SK-MEL-5 (cell line): ENCODE measurements around a stretch of chr20.

DNA sequence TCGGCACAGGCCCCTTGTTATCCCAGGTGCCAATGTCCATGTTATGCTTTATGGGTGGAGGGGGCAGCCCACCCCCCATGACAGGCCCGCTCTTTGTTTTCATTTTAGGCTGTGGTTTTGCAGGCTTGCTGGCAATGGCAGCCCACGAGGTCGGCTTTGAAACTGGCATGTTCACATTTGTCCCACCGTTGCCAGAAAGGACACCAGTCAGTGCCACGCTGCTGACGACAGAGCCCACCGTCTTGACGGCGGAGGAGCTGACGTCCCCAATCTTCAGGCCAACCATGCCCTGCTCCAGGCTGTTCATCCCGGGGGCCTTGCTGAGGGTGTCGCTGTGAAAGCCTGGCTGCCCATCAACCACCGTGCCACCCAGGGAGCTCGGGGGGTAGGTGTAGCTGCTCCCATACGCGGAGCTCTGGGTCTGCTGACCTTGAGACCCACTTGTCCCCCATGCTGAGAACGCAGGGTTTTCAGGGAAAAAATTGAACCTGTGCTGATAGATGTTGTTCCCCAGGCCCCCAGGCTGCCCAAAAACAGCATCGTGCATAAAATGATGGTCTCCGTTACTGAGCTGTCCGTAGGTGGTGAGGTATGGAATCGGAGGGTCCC lies 12.7 kb downstream of the YTHDF1 start:
RAMPAGE:
- cytosol, long total RNA: no peak
- long total RNA: no peak
- nucleus, long total RNA: no peak

RAMPAGE:
- cytosol, long total RNA: no peak
- long total RNA: no peak
- nucleus, long total RNA: no peak
Measured at GRCh38 chr20:63230529-63231314, 5.0 kb upstream of the BIRC7 start.

GRCh38 chr20:63276240-63276788 lies 3.7 kb downstream of the ARFGAP1 start:
RAMPAGE:
- cytosol, long total RNA: no peak
- long total RNA: no peak
- nucleus, long total RNA: no peak

DNA sequence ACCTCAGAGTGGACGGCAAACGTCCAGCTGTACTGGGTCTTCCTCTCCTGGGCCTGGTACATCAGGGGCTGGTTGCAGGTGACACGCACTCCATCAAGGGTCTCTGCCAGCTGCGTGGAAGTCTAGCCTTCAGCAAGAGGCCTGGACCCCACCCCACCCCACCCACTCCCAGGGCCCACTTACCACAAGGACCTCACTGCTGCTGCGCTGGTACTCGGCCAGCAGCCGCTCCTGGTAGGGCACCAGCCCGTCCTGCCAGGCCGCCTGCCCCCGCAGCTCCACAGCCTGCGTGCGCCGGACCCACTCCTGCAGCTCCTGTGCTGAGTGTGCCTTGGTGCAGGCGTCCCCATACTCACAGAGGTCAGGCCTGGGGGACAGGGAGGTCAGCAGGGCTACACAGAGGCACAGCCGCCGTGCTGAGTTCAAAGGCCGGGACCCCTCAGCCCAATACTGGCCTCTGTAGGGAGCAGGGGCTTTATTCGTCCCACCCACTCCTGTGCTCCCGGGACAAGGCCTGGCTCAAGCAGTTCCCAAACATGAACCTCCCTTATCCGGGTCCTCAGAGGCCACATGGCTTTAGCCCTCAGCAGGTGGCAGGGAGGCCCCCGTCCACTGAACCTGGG lies 3.4 kb downstream of the HELZ2 start:
RAMPAGE:
- cytosol, long total RNA: no peak
- long total RNA: no peak
- nucleus, long total RNA: no peak

GRCh38 chr20:63572804-63573174 lies 1.2 kb downstream of the HELZ2 start:
RAMPAGE:
- cytosol, long total RNA: no peak
- long total RNA: no peak
- nucleus, long total RNA: no peak

RAMPAGE:
- cytosol, long total RNA: no peak
- long total RNA: no peak
- nucleus, long total RNA: no peak
Measured at GRCh38 chr20:63599086-63600188, 25.4 kb upstream of the HELZ2 start.

DNA sequence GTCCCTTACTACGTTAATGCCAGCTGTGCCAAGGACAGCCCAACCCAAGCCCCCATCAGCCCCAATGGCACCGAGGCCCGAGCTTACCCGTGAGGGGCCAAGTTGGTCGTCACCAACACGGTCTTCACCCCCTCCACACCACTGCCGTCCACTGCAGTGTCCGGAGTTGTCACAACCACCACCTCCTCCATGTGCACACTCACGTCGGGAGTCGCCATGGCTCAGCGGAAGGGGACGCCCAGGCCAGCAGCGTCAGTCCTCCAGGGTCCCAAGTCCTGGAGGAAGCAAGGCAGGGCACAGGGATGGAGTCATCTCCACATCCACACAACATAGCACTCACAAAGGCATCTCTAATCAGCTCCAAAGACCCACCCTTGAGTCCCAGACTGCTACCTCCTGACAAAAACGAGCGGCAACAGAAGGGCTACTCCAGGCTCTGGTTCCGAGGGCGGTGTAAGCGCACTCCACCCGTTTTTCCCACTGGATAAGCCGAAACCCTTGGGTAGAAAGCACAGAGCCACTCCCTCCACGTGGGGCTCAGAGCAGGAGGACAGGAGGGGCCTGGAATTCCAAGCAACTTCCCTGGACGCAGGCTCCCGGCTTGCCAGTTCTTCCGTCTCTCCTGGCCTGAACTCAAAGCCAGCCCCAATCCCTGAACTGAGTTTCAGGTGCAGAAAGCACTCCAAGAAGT lies 7.6 kb downstream of the GMEB2 start:
RAMPAGE:
- cytosol, long total RNA: no peak
- long total RNA: no peak
- nucleus, long total RNA: no peak

RAMPAGE:
- cytosol, long total RNA: no peak
- long total RNA: no peak
- nucleus, long total RNA: no peak
Measured at GRCh38 chr20:63642001-63642502, 11.2 kb downstream of the STMN3 start.

RAMPAGE:
- cytosol, long total RNA: no peak
- long total RNA: no peak
- nucleus, long total RNA: no peak
Measured at GRCh38 chr20:63697996-63698760, 1.7 kb downstream of the TNFRSF6B start.

RAMPAGE:
- cytosol, long total RNA: no peak
- long total RNA: no peak
- nucleus, long total RNA: no peak
Measured at GRCh38 chr20:63706020-63707194, 1.4 kb downstream of the ARFRP1 start.

DNA sequence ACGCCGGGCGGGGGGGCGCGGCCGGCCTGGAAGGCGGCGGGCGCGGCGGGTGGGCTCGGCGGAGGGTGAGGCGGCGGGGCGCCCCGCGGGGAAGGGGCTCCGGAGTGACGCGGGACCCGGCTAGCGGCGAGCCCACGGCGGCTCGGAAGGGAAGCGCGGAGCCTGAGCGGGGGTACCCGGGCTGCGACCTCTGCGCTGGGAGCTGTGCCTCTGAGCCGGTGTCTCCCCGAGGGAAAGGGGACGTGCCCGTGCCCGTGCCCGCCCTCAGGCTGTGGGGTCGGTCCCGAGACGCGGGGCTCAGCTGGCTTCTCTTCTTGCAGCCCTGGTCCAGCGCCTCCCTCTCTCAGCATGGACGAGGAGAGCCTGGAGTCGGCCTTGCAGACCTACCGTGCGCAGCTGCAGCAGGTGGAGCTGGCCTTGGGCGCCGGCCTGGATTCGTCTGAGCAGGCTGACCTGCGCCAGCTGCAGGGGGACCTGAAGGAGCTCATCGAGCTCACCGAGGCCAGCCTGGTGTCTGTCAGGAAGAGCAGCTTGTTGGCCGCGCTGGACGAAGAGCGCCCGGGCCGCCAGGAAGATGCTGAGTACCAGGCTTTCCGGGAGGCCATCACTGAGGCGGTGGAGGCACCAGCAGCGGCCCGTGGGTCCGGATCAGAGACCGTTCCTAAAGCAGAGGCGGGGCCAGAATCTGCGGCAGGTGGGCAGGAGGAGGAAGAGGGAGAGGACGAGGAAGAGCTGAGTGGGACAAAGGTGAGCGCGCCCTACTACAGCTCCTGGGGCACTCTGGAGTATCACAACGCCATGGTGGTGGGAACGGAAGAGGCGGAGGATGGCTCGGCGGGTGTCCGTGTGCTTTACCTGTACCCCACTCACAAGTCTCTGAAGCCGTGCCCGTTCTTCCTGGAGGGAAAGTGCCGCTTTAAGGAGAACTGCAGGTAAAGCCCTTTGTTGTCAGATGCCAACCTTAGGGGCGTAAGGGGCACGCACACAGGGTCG lies 690 bp downstream of the ZGPAT start:
RAMPAGE:
- cytosol, long total RNA: no peak
- long total RNA: no peak
- nucleus, long total RNA: no peak

RAMPAGE:
- cytosol, long total RNA: no peak
- long total RNA: no peak
- nucleus, long total RNA: no peak
Measured at GRCh38 chr20:63734073-63734930, 2.2 kb upstream of the LIME1 start.

DNA sequence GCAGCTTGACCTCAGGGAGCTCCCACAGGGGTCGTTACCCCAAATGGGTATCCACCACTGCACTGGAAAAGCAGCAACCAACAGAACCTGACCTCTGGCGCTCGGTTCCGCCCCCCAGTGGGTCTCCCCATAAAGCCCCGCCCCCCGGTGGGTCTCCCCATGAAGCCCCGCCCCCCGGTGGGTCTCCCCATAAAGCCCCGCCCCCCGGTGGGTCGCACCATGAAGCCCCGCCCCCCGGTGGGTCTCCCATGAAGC lies 11.9 kb downstream of the SLC2A4RG start:
RAMPAGE:
- cytosol, long total RNA: no peak
- long total RNA: no peak
- nucleus, long total RNA: no peak

GRCh38 chr20:63774308-63774772 lies 34.8 kb downstream of the SLC2A4RG start:
RAMPAGE:
- cytosol, long total RNA: no peak
- long total RNA: no peak
- nucleus, long total RNA: no peak

DNA sequence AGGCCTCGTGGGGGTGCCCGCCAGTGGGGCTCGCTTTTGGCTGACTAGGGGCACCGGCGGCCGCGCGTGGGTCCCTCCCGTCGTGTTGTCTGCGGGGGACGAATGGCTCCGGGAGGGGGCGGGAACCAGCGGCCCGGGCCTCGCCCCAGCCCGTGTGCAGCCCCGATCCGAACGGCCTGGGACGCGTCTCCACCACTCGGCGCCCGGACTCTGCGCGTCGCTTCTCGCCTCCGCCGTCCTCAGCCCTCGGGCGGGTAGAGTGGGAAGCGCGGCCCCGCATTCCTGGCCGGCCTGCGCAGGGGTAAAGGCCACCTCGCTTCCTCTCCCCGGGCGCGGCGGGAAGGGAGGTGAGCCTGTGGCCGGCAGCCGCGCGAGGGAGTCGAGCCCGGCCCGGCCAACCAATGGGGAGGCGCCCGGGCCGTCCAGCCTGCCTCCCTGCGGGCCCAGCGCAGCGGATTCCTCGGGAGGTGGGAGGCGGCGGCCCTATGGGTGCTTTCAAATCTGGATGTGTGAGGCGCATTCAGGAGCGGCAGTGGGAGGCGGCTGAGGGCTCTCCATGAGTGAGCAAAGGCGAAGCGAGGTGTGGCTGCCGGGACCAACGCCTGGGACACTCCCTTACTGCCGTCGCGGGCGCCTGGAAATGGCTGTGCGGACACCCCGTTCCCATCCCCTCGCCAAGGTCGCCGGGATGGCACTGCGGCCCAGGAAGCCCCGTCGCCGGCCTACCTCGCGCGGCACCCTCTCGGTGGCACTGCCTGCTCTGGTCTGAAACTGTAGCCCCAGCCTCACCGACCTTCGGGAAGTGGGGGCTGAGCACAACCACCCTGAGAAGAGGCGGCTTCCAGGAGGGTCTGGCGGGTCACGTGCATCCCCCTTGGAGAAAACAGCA lies 1.2 kb upstream of the ZBTB46 start:
RAMPAGE:
- cytosol, long total RNA: no peak
- long total RNA: no peak
- nucleus, long total RNA: no peak

DNA sequence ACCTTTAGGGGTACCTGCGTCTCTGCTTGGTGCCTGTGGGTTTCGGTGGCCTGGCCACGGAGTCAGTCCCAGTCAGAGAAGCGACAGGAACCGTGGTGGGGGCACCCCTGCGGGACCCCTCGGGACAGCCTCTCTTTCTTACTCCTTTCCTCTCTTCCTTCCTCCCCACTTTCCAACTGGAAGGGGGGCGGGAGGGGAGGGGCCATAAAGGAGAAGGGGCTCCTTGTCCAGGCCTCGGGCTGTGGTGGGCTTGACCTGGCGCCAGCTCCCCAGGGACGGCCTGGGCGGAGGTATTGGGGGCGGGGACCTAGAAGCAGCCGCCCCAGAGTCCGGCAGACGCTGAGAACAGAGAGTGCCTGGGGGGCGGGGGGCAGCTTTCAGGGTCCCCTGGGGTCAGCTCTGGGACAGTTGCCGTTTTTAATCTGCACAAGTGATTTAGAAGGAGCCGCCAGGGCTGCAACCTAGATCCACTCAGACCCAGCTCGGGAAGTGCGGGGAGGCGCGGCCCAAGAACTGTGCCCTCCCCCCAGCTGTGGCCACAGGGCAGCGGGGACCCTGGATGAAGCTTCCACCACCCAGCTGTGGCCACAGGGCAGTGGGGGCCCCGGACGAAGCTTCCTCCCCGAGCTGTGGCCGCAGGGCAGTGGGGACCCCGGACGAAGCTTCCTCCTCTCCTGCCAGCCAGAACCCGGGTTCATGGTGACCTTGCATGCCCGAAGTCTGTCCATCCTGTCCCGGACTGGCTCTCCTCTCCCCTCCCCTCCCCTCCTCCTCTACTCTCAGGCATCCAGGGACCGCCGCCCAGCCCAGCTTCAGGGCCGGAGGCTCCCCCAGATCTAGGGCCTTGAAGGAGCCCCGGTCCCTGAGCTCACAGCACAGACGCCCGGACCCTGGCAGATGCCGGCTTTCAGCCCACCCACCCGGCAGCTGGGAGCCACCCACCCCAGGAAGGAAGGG lies 6.3 kb upstream of the ABHD16B start:
RAMPAGE:
- cytosol, long total RNA: no peak
- long total RNA: no peak
- nucleus, long total RNA: no peak

RAMPAGE:
- cytosol, long total RNA: no peak
- long total RNA: no peak
- nucleus, long total RNA: no peak
Measured at GRCh38 chr20:63938878-63939168, 17.4 kb downstream of the UCKL1 start.

GRCh38 chr20:63950917-63951419 lies 5.2 kb downstream of the UCKL1 start:
RAMPAGE:
- cytosol, long total RNA: no peak
- long total RNA: no peak
- nucleus, long total RNA: no peak

GRCh38 chr20:63978332-63979359 lies 796 bp downstream of the SAMD10 start:
RAMPAGE:
- cytosol, long total RNA: no peak
- long total RNA: no peak
- nucleus, long total RNA: no peak

DNA sequence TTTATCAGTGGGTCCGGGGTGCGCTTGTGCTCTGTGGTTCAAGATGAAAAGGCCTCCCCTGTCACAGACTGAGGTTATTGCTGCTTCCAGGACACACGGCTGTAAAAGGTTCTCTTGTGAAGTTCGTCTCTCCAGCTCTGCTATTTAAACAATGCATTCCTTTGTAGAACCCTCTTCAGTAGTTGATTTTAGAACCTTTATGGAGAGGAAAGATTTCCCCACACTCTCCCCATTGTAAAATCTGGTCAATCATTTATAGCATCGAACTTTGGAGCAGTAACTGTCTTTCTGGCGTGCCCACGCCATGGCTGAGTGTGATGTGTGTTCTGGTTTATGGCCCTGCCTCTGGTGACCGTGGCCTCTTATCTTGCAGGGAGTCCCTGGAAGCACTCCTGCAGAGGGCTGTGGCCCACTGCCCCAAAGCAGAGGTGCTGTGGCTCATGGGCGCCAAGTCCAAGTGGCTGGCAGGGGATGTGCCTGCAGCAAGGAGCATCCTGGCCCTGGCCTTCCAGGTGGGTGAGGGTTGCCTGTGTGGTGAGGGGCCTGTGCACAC lies 11.7 kb upstream of the C20orf204 start:
RAMPAGE:
- cytosol, long total RNA: no peak
- long total RNA: no peak
- nucleus, long total RNA: no peak